SK-N-MC (cell line): ENCODE results near the gene TTC22.

DNA sequence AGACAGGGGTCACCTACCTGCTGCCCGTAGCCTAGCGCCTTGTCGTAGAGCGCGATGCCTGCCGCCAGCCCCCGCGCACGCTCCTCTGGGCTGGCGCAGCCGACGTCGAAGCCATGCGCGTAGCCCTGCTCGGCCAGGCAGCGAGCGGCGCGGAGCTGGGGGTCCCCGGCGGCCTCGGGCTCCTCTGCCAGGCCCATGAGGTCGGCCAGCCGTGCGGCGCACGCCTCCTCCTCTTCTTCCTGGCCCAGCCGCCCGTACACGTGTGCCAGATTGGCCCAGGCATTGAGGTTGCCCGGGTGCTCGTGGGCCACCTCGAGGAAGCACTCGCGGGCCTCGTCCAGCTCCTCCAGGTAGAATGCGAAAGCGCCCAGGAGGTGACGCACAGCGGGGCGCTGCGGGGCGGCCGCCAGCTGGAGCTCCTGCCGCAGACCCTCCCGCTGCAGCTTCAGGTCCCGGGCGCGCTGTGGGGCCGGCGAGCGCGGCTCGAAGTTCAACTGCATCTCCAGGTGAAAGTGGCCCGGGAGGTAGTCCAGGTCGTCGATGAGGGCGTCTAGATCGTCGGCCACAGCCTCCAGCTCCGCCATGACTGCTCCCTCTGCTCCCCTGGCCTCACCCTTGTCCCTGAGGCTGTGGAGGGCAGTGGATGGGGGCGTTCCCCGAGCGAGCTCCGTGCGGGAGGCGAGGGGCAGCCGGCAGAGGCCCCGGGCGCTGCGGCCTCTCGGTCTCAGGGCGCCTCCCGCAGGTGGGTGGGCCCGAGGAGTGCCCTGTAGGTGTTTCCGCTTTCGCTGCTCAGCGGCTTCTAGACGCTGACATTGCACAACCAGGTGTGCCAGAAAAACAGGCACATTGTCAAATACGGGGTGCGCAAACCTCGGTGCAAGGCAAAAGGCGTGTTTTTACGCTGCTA is at the start of gene TTC22:
TTC22 (minus strand) TSS at position 744 of the 907 bp plus-strand sequence.
- RRBS, result 17% methylated on average over 6 of the region's 85 CpGs

DNA sequence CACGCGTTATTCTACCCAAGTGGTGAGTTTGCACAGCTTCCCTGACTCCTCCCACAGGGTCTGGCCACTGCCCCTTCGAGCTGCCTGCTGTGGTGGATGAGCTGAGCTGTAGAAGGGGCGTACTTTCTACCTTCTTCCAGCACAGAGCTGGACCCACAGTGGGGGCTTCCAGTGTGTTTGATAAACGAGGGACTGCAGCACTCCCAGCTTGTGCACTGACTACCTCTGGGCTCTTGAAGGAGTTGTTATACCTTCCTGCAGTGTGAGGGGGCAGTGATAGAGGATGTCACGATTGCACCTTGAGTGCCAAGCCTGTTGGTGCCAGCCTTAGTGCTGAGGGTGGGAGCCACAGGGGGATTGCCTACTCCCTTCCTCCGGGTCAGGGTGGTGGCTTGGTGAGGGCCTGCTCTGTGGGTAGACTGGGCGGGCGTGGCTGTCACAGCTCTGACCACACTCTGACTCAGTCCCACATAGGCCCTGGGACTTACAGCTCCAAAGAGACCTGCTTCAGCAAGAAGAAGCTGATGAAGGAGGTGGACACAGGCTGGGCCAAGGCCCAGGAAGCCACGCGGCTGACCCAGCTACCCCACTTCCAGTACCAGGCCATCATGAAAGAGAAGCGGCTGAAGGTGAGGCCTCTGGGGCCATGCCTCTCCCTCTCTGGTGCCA is 1.3 kb downstream of the LEXM start:
- RRBS, result no CpG with 5 or more reads among the region's 12 CpGs

DNA sequence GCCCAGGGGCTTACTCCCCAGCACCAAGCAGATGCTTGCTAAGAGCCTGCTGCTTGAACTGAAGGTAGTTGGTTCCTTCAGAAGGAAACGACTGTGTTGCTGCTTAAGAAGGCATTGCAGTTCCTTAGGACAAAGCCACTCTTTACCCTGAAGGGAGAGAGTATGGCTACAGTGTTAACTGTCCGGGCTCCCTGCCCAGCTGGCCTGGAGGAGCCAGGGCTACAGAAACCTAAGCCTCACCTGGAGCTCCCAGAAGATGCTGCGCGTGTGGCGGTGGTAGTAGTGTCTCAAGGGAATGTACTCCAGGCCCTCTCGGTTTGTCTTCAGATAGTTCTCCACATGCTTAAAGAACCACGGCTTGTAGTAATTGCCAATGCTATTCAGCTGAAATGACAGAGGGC is 21.9 kb downstream of the DHCR24 start:
- RRBS, result no CpG with 5 or more reads among the region's 7 CpGs

DNA sequence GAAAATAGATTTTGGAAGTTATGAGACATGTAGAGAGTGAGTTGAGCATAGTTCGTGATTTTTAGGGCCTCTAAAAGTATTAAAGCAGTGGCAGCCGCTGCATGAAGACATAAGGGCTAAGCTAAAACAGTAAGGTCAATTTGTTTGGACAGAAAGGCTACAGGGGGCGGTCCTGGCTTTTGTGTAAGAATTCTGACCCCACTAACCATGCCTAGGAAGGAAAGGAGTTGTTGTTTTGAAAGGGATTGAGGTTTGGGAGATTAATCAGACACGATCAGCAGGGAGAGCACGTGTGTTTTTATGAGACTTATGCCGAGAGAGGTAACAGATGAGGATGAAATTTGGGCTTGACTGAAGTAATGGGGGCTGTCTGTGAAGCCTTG is 12.8 kb upstream of the DHCR24 start:
- RRBS, result no CpG with 5 or more reads among the region's 6 CpGs

DNA sequence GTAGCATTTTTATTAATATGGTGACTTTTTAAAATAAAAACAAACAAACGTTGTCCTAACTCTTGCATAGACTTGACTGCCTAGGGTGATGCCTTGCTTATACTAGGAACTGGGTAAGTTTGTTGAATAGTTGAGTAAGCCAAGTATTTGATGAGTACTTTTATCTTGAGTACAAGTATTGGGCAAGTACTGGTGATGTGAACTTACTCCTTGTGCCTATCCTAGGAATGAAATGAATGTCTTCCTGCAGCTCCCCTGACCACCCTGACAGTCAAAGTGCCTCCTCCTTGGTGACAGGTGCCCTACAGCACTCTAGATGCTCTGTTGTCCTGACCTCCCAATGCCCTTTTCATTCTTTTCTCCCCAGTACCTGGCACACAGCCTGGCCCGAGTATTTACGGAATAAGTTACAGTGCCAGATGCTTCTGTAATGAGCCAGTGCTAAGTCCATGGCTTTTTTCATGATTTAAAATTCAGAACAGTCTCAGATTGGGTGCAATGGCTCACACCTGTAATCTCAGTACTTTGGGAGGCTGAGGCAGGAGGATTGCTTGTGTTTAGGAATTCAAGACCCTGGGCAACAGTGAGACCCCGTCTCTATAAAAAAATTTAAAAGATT is 25.6 kb downstream of the PCSK9 start:
- RRBS, result no CpG with 5 or more reads among the region's 4 CpGs

DNA sequence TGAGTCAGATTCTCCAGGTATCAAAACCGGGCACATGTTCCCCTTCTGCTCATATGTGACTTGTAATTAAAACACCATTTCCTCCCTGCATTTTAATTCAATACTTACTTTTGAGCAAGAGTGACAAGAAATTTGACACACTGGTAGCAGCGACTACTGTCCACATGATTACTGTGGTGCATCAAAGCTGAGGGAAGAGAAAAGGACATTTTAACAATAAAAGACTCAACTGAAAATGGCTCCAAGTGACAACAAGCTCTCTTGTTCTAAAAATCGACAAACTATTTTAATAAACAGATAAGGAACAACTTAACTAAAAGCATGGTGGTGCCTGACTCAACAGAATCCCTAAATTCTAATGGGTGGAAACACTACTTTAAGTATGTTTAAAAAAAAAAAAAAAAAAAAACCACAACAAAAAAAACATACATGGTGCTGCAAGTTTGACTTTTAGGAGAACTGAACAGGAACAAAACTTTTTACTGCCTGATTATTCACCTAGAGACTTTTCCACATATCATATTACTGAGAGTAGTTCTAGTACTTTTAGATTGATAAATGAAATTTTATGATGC is 34.5 kb downstream of the PCSK9 start:
- RRBS, result no CpG with 5 or more reads among the region's 3 CpGs

DNA sequence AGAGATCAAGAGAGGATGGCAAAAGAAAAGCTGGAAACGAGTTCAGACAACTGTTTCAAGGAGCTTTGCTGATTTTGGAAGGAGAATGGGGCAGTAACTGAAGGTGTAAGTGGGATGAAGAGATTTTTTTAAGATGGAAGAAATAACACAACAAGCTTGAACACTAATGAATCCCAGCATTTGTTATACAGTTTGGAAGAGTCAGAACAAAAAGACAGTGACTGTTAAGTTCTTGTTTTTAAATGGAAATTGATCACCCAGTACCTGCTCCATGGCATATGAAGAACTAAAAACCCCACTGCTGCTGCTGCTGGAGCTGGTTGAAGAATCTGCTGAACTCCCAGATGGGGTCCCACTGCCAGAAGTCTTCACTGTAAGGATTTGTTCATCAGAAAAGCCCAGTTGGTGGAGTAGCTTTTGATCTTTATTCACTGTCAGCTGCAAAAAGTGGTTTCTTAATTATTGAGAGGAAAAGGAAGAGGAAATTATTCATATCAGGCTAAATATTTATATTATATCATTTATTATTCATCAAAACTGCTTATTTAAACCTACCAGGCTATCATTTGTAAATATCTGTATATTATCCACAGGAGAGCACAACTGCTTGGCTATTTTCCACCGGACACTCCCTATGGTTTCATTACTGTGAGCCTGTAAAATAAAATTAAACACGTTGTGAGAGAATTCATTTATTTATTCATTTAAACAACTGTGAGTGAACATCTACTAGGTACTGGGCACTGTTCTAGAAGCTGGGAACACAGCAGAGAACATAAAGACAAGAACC is 77.7 kb downstream of the USP24 start:
- RRBS, result no CpG with 5 or more reads among the region's 3 CpGs

GRCh38 chr1:55194427-55195307 is 20.5 kb downstream of the USP24 start:
- RRBS, result no CpG with 5 or more reads among the region's 8 CpGs

DNA sequence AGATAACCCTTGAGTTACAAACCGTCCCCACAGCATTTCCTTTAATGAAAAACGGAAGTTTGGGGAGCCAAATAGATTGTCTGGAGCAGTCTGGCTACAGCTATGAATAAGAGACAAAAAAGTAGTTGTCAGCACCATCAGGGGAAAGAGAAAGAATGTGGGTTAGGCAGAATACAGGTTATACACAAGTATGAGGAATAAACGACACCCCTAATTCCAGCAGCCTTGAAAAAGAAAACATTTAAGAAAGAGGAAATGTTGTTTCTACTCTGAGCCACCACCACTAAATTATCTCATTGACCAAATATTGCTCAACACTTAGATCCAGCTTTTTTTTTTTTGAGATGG is 29.4 kb upstream of the USP24 start:
- RRBS, result no CpG with 5 or more reads among the region's 3 CpGs

DNA sequence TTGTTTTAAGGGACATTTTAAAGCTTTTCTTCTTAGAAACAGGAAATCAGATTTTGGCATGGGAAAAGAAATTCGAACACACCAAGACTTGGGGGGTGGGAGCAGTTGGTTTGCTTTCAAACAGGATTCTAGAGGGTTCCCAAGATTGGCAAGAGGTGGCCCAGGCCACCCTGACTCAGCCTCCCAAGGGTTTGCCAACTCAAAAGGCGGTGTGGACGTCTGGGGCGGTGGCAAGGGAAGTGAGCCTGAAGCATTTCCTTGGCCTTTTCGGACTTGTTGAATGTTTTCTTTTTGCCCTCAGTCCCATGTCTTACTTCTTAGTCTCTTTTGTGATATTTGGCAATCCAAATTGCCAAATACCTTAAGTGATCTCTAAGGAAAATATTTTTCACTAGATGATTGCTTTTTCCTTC is 374.4 kb upstream of the USP24 start:
- RRBS, result no CpG with 5 or more reads among the region's 5 CpGs

DNA sequence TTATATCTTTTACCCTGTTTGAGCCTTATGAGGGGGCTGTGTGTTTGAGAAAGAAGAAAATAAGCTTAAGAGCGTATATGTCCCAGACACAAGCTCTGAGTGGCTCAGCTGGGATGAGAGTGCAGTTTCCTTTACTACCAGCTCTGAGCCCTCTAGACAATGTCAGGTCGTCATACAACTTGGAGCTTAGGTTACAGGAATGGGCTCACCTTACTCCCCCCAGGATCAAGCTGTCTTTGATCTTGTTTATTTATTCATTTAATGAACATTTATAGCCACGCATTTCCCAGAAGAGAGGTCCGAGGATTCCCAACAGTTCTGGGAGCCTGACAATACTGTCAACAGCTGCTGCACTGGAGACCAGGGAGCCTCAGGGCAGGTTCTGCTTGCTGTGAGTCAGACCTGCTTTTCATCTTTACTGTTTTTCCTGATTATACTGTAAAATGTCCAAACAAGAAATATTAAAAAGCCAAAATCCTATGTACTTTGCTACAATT is 378.9 kb downstream of the PLPP3 start:
- RRBS, result no CpG with 5 or more reads among the region's 4 CpGs

GRCh38 chr1:56390147-56390509 is 189.2 kb downstream of the PLPP3 start:
- RRBS, result no CpG with 5 or more reads among the region's 3 CpGs

GRCh38 chr1:56408818-56409809 is 170.2 kb downstream of the PLPP3 start:
- RRBS, result no CpG with 5 or more reads among the region's 11 CpGs

GRCh38 chr1:56419553-56420246 is 159.7 kb downstream of the PLPP3 start:
- RRBS, result no CpG with 5 or more reads among the region's 10 CpGs

- RRBS, result no CpG with 5 or more reads among the region's 9 CpGs
These were observed 132.7 kb downstream of the PLPP3 start for GRCh38 chr1:56446314-56447439.

GRCh38 chr1:56477131-56478192 is 101.9 kb downstream of the PLPP3 start:
- RRBS, result 22% methylated on average over 27 of the region's 64 CpGs

GRCh38 chr1:56506888-56507298 is 72.5 kb downstream of the PLPP3 start:
- RRBS, result no CpG with 5 or more reads among the region's 2 CpGs

GRCh38 chr1:56534267-56534930 is 45.0 kb downstream of the PLPP3 start:
- RRBS, result no CpG with 5 or more reads among the region's 9 CpGs

DNA sequence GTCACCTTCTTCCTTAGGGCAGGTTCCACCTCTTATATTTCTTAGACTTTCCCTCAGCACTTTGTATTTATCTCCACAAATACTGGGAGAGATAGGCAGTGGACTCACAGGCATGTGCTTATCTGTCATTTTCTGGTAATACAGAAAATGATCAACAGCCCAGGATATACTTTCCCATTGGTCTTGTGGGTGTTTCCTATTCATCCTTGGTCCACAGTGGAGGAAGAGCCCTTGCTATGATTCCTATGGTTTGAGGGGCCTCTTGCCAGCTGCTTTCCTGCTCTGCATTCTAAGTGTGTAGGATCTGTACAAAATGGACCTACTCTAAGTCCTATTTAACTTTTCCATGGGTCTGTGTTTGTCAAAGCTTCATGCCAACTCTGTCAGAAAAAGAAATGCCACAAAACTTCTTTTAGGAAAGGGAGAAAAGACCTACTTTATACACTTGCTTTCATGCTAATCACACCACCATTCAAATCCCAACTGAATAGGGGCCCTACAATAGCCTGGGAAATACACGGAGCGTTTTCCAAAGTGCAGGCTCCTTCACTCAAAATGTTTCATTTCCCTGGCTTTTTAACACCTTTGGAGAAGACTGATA is 16.4 kb downstream of the PLPP3 start:
- RRBS, result no CpG with 5 or more reads among the region's 2 CpGs

- RRBS, result no CpG with 5 or more reads among the region's 2 CpGs
These were observed 7.9 kb downstream of the FYB2 start for GRCh38 chr1:56811315-56811782.